ENCODE results near the gene LIMK2.

- RRBS = no CpG with 5 or more reads among the region's 3 CpGs
CAGE:
- cytosol, long polyA plus RNA = no peak
- long polyA plus RNA = no peak
- nucleus, long polyA plus RNA = no peak
These were observed 44.9 kb downstream of the NF2 start for GRCh38 chr22:29648317-29648769.

- RRBS = 100% methylated on average over 2 of the region's 24 CpGs
CAGE:
- cytosol, long polyA plus RNA = no peak
- long polyA plus RNA = no peak
- nucleus, long polyA plus RNA = no peak
These were observed 24.7 kb upstream of the CABP7 start for GRCh38 chr22:29695096-29695574.

GRCh38 chr22:29700479-29700941 is 19.3 kb upstream of the CABP7 start:
- RRBS = no CpG with 5 or more reads among the region's 14 CpGs
CAGE:
- cytosol, long polyA plus RNA = no peak
- long polyA plus RNA = no peak
- nucleus, long polyA plus RNA = no peak

- RRBS = no CpG with 5 or more reads among the region's 6 CpGs
CAGE:
- cytosol, long polyA plus RNA = no peak
- long polyA plus RNA = no peak
- nucleus, long polyA plus RNA = no peak
These were observed 19.8 kb downstream of the MTMR3 start for GRCh38 chr22:29902745-29903290.

- RRBS = no CpG with 5 or more reads among the region's 4 CpGs
CAGE:
- cytosol, long polyA plus RNA = no peak
- long polyA plus RNA = no peak
- nucleus, long polyA plus RNA = no peak
These were observed 35.9 kb upstream of the HORMAD2 start for GRCh38 chr22:30044338-30044824.

- RRBS = no CpG with 5 or more reads among the region's 4 CpGs
CAGE:
- cytosol, long polyA plus RNA = no peak
- long polyA plus RNA = no peak
- nucleus, long polyA plus RNA = no peak
These were observed 34.1 kb downstream of the LIF start for GRCh38 chr22:30212385-30212876.

GRCh38 chr22:30251555-30252051 is 5.0 kb upstream of the LIF start:
- RRBS = no CpG with 5 or more reads among the region's 12 CpGs
CAGE:
- cytosol, long polyA plus RNA = no peak
- long polyA plus RNA = no peak
- nucleus, long polyA plus RNA = no peak

- RRBS = no CpG with 5 or more reads among the region's 7 CpGs
CAGE:
- cytosol, long polyA plus RNA = no peak
- long polyA plus RNA = no peak
- nucleus, long polyA plus RNA = no peak
These were observed 942 bp upstream of the OSM start for GRCh38 chr22:30267590-30267995.

- RRBS = no CpG with 5 or more reads among the region's 4 CpGs
CAGE:
- cytosol, long polyA plus RNA = no peak
- long polyA plus RNA = no peak
- nucleus, long polyA plus RNA = no peak
These were observed 2.0 kb downstream of the DUSP18 start for GRCh38 chr22:30665675-30666142.

GRCh38 chr22:30668400-30668972 is 811 bp upstream of the DUSP18 start:
- RRBS = 32% methylated on average over 1 of the region's 11 CpGs
CAGE:
- cytosol, long polyA plus RNA = no peak
- long polyA plus RNA = no peak
- nucleus, long polyA plus RNA = no peak

GRCh38 chr22:30829963-30830403 is 135.3 kb downstream of the OSBP2 start:
- RRBS = no CpG with 5 or more reads among the region's 5 CpGs
CAGE:
- cytosol, long polyA plus RNA = no peak
- long polyA plus RNA = no peak
- nucleus, long polyA plus RNA = no peak

- RRBS = no CpG with 5 or more reads among the region's 3 CpGs
CAGE:
- cytosol, long polyA plus RNA = no peak
- long polyA plus RNA = no peak
- nucleus, long polyA plus RNA = no peak
These were observed 135.2 kb downstream of the MORC2 start for GRCh38 chr22:30833272-30833809.

GRCh38 chr22:30881164-30881954 is 87.2 kb downstream of the MORC2 start:
- RRBS = 26% methylated on average over 2 of the region's 13 CpGs
CAGE:
- cytosol, long polyA plus RNA = no peak
- long polyA plus RNA = no peak
- nucleus, long polyA plus RNA = no peak

DNA sequence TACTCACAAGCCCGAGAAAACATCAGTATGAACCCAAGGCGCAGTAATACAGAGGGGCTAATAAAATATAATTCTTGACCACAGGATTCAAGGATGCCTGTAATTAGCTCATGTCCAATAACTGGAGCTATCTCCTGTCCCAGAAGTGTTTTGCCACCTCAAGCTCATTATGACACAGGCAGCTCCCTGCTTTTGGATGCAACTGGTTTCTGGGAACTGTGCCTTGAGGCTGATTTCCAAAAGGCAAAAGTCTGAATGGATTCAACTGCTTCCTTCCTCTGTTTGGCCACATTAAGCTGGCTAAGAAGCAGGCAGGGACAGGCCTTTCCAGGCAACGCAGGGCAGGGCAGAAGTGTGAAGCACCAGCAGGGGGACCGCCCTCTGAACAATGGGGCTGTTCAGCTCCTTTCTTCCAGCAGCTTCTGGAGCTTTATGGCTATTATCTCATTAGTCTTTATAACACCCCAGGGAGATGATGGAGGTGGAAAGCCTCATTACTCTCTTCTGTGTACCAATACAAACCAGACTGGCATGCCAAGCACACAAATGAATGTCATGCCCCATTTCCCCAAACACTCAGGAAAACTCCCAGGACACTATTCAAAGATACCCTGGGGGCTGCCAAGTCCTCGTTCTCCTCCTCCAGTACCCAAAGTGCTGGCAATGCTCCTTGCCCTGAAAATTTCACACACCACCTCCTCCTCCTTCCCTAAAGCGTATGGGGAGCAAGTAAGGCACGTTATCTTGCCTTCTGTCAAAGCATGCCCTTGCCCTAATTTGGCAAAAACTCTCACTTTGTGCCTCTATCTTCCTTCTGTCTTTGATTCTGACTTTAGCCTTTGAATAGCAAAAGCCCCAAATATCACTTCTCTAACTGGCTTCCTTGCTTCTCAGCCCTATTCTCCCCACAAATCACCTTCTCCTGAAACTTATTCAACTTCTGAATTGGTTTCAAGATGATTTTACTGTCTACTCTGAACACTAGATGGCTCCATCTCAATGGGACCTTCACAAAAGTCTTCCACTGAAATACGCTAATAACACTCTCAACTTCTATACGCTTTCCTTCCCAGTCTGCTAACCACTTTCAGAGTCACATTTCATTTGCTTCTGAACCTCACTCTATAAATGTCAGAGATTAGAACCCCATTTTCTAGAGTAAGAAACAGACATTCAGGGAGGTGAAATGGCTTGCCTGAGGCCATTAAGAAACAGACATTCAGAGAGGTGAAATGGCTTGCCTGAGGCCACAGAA is 21.1 kb downstream of the MORC2 start:
- RRBS = no CpG with 5 or more reads among the region's 9 CpGs
CAGE:
- cytosol, long polyA plus RNA = no peak
- long polyA plus RNA = no peak
- nucleus, long polyA plus RNA = no peak

GRCh38 chr22:30975392-30976511 is 7.2 kb upstream of the MORC2 start:
- RRBS = no CpG with 5 or more reads among the region's 7 CpGs
CAGE:
- cytosol, long polyA plus RNA = no peak
- long polyA plus RNA = no peak
- nucleus, long polyA plus RNA = no peak

- RRBS = no CpG with 5 or more reads among the region's 4 CpGs
CAGE:
- cytosol, long polyA plus RNA = no peak
- long polyA plus RNA = no peak
- nucleus, long polyA plus RNA = no peak
These were observed 2.2 kb downstream of the RNF185 start for GRCh38 chr22:31162127-31162587.

- RRBS = 2% methylated on average over 14 of the region's 66 CpGs
CAGE:
- cytosol, long polyA plus RNA = start-site peak on the plus strand at chr22:31212208-31212306, 13 and 17 reads in 2 replicates
- long polyA plus RNA = no peak
- nucleus, long polyA plus RNA = start-site peak on the plus strand at chr22:31212193-31212295, 16 and 48 reads in 2 replicates
These were observed at the start of gene LIMK2 for GRCh38 chr22:31211820-31212836. TSS of gene LIMK2 (plus strand) at chr22:31212298.

GRCh38 chr22:31214963-31215568 is 3.0 kb downstream of the LIMK2 start:
- RRBS = no CpG with 5 or more reads among the region's 7 CpGs
CAGE:
- cytosol, long polyA plus RNA = no peak
- long polyA plus RNA = no peak
- nucleus, long polyA plus RNA = no peak

GRCh38 chr22:31229431-31230221 is 17.5 kb downstream of the LIMK2 start:
- RRBS = no CpG with 5 or more reads among the region's 4 CpGs
CAGE:
- cytosol, long polyA plus RNA = no peak
- long polyA plus RNA = no peak
- nucleus, long polyA plus RNA = no peak

DNA sequence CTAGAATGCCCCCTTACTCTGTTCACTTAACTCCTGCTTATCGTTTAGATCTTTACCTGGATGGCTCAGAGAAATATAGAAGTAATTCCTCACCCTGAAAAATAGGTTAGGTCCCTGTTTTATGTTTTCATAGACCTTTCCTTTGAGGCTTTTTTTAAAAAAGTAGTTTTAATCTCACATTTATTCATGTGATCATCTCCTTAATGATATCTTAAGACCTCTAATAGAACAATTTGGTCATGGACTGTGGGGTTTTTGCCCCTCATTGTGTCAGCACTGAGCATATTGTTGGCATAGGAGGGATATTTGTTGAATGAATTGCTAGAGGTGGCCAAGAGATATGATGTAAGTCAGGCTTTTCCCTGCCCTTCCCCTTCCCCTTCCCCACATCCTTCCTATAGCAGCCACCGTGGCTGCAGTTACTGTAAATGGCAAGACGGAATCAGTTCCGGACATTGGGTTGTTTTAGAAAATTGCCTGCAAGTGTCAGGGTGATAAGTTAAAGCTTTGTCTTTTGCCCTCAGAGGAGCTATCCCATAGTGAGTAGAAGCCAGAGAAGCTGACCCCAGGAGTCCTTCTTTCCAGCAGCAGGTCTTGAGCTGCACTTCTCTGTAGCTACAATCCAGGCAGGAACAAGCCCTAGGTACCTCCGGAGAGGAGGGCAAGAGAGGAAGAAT is 22.9 kb downstream of the LIMK2 start:
- RRBS = no CpG with 5 or more reads among the region's 5 CpGs
CAGE:
- cytosol, long polyA plus RNA = no peak
- long polyA plus RNA = no peak
- nucleus, long polyA plus RNA = no peak